AG09319 (cell line): ENCODE measurements around a stretch of chr1.

DNA sequence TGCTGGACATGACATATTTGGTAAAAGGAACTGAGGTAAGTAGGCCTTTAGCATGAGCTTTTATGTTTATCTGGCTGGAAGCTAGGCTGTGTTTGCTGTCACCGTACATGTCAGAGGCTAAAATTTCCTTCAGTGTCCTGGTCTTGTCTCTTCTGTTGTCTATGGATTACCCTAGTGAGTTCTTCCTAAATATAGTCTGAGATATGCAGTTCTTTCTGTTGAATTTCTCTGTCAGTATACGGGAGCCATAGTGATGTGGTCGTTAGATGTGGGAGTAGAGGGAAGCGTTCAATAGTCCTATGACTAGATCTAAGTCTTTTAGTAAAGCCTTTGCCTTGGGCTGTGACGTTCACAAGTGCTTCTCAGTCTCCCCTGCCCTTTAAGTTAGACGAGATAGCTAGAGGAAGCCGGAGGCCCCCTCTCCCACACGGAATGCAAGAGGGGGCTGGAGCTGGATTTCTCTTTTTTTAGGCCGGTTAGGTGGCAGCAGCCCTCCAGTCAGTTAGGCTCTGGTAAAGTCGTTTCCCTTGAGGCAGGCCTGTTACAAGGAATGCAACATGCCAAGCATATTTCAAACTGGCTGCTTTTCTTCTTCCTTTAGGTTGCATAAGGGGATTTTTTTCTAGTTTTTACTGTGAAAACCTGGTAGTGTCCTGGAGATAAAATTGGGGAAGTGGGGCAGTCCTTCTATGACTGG, 28.5 kb downstream of the SDCCAG8 start:
- RRBS = 84% methylated on average over 3 of the region's 10 CpGs

- RRBS = no CpG with 5 or more reads among the region's 7 CpGs
Measured at GRCh38 chr1:243294167-243295213, 38.6 kb downstream of the SDCCAG8 start.

- RRBS = no CpG with 5 or more reads among the region's 13 CpGs
Measured at GRCh38 chr1:243316376-243317242, 60.8 kb downstream of the SDCCAG8 start.

GRCh38 chr1:243421698-243422442, 166.0 kb downstream of the SDCCAG8 start:
- RRBS = no CpG with 5 or more reads among the region's 10 CpGs

- RRBS = 72% methylated on average over 4 of the region's 45 CpGs
Measured at GRCh38 chr1:243495399-243496758, 240.0 kb downstream of the SDCCAG8 start.

DNA sequence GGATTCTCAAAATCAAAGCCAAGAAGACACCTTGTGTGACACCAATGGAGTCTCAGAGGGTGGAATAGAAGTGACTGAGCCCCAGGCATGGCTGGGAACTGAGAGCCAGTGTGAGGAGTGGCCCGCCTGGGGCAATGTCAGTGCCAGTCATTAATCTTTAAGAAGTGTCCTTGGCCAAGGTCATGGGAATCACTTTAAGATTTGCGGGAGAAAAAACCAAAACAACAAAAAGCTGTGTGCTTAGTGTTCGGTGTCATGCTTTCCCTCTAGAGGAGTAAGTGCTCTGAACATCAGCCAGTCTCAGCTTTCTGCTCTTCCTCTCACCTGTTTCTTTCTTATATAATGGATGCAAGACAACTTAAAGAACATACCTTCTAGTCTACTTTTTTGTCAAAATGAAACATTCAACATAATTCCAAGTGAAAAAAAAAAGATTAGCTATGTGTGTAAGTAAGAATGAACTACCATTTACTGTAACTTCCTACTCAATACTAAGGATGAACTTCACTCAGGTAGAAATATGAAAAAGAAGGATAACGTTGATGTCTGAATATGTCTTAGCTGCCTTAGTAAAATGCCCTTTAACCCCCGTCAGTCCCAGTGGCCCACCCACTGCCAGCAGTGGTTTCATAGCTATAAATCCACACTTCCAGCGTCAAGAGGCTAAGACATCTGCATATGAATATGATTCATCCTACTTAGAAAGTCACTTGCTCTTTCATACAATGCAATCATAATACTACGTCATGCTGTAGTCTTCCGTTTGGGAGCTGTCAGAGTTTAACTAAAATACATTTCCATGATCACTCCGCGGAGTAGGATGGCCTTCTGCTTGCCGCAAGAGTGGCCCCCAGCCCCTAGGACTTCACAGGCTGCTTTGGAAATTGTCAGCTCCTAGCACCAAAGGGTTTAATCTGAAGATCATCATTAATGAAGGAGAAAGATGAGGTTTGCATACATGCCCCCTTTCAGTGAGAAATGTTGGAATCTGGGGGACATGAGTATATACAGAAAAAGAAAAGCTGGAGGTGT, 247.2 kb downstream of the SDCCAG8 start:
- RRBS = no CpG with 5 or more reads among the region's 11 CpGs

DNA sequence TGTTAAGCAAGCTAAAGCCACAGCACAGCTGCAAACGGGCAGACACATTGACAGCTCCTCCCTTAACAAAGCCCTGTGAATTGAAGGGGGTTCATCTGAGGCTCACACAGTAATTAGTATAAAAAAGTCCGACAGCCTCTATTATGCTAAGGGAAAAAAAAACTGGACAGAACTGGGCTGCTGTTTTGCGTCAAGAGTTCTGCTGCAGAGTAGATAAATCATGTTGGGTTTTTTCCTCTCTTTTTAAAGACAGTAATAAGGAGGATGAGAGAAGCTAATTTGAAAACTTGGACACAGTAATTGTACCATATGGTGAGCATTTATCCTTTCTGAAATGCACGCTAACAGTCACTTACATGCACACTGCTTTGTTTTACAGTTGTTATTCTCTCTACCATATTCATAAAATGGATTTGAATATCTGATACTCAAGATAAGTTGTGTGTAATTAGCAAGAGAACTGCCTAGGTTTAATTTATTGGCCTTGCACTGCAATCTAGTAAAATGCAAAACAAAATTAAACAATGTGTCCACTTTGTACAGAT, 136.2 kb downstream of the AKT3 start:
- RRBS = no CpG with 5 or more reads among the region's 4 CpGs

DNA sequence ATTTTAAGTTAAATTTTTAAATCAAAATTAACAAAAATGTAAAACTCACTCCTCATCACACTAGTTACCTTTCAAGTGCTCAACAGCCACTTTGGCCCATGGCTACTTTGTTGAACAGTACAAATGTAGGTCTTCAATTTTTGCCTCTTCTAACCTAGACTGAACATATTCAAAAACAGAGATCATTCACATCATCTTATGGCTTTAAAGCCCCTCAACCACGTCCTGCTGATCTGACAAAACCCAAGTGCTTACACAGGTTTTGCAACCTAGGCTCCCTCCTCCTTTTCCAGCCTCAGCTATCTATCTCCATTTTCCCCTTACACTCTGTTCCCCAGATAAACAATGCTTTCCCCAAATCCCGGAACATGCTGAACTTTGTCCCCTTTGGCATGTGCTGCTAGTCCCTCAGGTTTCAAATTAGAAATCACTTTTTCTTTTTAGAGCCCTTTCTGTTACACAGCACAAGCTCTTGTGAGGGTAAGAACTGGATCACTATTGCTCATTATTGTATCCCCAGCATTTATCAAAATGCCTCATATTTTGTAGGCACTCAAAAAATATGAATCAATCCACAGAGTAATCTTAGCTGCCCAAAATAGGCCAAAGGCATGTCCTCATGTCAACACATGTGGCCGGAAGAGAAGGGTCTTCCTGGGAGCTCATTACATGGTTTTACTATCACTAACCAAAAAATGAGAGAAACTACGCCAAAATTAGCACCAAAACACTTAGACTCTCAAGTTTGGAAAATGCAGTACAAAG, 110.4 kb downstream of the AKT3 start:
- RRBS = no CpG with 5 or more reads among the region's 4 CpGs

DNA sequence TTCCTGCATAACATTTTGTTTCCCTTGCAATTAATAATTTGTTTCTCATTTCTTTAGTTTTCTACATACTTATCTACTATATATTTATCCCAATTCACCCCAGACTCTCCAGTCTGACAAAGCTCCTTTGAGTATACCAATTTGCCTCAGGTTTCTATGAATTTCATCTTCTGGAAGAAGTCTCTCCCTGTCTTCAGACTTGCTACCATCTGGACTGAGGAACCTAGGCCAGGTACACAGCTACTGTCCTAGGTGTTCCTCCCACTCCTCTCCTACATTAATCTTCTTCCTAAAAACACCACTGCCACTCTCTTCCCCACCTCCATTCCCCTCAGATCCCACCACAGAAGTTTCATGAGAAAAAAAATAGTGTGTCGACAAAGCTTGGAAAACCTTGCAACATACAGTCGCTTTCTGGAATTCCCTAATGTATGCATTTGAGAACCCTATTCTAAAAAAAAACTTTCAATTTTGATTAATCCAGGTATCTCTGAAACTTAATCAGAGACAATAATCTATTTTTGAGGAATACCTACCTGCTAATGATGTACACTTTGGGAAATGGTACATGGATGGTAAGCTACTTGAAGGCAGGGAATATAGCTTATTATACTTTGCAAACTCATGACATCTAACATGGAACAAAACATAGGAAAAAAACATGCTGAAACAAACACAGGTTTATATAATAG, 62.3 kb downstream of the AKT3 start:
- RRBS = no CpG with 5 or more reads among the region's 2 CpGs

- RRBS = under 1% methylated on average over 32 of the region's 65 CpGs
Measured at GRCh38 chr1:243848957-243849810, 859 bp downstream of the AKT3 start.

DNA sequence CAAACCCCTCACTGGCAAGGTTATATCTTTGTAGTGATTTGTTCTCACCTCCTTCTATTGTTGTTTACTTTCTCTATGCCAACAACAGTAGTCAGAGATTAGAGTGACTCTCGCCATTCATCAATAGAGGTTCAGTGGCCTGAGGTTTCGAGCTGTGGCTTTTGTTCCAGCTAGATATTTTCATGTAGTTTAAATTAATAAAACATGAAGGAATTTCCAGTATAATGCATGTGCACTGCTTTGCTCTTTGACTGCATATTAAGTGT, 77.0 kb upstream of the AKT3 start:
- RRBS = no CpG with 5 or more reads among the region's 2 CpGs

GRCh38 chr1:244052056-244052465, 978 bp downstream of the ZBTB18 start:
- RRBS = no CpG with 5 or more reads among the region's 4 CpGs

- RRBS = no CpG with 5 or more reads among the region's 10 CpGs
Measured at GRCh38 chr1:244065451-244065908, 14.4 kb downstream of the ZBTB18 start.

GRCh38 chr1:244067843-244068374, 16.8 kb downstream of the ZBTB18 start:
- RRBS = no CpG with 5 or more reads among the region's 4 CpGs

DNA sequence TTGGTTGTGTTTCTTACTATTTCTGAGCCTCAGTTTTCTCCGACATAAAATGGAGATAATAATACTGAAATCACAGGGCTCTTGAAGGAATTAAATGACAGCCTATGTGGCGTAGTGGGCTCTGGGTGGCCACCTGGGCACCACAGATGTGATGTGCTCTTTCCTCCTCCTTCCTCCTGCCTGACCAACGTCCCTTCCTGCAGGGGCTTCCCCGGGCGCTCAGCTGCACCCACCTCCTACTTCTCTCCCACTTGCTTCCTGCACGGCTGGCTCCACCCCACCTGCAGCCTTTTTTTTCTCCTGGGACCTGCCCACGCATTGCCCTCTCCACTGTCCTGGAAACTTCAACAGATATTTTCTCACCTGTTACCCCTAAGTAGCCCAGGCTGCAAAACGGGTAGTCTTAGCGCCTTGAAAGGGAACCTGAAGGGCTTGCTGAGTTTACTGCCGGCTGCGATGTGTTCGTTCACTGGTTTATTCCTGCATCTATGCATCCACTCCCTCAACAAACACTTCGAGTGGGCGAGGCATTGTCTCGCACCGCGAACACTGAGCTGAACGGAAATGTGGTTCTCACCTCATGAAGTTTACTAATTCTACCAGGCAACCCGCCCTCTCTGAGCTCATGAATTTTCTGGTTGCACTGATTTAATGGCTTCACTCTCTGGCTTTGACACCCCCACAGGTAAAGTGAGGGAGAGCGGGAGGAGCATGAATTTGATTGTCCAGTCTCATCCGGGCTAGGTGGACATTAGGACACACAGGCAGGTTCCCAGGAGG, 23.6 kb downstream of the ZBTB18 start:
- RRBS = no CpG with 5 or more reads among the region's 21 CpGs

DNA sequence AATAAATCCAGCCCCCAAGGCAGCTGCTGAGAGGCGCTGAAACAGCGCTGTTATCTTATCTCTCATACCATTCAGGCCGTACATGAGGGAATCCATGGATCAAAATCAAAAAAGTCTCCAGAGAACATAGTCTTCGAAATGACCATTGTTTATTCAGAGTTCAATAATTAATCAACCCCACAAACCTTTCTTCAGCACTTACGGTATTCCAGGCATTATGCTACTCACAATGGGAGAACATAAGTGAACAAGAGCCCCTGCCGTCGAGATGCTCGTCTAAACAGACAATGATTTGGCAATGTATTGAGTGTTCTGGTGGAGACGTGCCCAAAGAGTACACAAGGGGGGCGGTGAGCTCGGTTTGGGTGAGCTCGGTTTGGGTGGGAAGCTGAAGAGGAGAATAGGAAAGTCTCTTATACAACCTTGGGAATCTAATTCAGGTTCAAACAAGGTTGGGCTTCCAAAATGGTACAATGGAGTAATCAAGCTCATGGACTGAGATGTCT, 38.7 kb downstream of the ZBTB18 start:
- RRBS = no CpG with 5 or more reads among the region's 12 CpGs

GRCh38 chr1:244401064-244401819, 48.8 kb downstream of the C1orf100 start:
- RRBS = no CpG with 5 or more reads among the region's 2 CpGs

GRCh38 chr1:244438998-244440345, 12.2 kb downstream of the ADSS2 start:
- RRBS = no CpG with 5 or more reads among the region's 15 CpGs

DNA sequence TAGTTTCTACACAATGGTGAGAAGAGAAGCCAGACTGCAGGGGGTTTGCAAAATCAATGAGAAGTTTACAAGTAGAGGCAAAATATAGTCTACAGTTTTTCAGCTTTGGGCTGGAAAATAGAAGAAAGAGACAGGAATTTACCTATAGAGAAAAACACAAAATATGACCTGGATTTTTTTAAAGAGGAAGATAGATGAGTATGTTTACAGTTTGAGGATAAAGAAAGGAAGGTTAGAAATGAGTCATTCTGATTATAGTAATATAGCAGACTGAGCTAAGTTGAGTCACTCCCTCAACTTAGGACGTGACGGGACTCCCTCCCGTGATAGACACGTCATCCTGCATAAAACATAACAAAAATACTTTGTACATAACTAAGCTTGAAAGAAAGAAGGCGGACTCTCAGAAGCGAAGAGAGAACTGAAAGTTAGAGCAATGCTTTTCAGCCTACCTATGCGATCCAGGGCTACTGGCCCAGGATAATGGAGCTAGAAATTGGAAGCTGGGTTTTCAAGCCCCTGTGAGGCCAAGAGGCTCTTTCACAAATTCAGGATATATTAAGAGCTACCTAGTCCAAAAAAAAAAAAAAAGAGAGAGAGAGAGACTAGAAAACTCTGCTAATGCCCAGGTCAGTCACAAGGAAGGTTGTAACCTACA, 53.0 kb upstream of the DESI2 start:
- RRBS = no CpG with 5 or more reads among the region's 7 CpGs

DNA sequence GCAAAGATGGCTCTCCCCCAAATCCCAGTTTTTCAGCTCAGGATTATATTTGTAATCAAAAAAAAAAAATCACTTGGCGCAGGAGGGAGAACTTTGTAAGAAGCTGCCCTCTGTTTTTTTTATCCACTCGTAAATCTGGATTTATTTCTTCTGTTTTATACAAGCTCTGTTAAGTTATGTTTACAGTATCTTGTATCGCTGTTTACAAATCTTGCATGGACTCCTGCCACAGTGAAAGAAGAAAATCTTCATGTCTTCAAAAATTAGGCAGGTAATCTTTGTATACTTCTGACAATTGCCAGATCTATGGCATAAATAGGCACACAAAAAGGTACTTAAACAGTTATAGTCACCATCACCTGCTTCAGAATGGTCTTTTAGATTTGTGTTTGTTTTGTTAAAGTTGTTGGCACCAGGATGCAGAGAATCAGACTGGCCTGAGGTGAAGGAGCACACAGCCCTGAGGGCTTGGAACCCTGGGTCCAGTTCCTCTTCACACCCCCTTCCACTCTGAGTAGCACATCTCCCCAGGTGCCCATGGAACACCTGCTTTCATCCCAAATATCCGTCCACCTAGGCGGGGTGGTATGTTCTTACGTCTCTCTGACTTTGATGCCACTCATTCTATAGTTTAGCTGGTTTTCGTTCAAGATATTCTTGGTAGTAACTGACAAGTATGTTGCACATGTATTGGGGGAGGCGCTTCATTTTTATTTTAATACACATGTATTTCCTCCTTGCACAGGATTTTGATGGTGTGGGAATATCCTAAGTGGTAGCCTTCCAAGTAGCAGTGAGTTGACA, 24.7 kb downstream of the ENSG00000284188 start:
- RRBS = no CpG with 5 or more reads among the region's 8 CpGs